T47D (cell line): ENCODE data around the genes ZNF397 and ZSCAN30.

DNA sequence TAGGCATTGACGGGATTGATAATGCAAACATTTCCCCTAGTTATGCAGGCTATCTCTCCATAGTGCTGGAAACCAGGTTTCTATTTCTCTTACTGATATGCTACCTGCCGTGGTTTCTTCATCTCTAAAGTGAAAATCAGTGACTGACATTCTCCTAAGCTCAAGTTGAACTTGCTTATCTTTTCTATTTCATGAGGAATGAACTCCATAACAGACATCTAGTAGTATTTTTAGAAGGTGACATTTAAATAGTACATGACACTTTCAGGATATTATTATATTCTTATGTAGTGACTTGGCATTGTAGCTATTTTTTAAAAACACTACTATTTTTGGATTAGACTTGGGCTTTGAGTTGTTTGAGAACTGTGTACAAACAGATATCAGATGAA is 1381.8 kb downstream of the DSC3 start:
- RRBS = no CpG with 5 or more reads among the region's 2 CpGs

DNA sequence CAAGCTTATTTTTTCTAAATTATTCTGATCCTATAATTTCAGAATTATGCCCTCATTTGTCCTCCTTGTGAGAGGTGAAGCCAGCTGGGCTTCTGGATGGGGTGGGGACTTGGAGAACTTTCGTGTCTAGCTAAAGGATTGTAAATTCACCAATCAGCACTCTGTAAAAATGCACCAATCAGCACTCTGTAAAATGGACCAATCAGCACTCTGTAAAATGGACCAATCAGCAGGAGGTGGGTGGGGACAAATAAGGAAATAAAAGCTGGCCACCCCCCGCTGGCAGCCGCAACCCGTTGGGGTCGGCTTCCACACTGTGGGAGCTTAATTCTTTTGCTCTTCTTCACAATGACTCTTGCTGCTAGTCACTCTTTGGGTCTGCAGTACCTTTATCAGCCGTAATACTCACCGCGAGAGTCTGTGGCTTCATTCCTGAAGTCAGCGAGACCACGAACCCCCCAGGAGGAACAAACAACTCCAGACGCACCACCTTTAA is 623.2 kb downstream of the DSC3 start:
- RRBS = no CpG with 5 or more reads among the region's 11 CpGs

- RRBS = no CpG with 5 or more reads among the region's 10 CpGs
Measured at GRCh38 chr18:31499253-31499672, 1.3 kb downstream of the DSG2 start.

DNA sequence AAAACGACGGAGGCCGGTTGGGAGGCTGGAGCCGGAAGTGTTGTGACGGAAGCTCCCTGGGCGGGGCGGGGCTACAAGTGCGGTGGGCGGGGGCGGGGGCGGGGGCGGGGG is 142 bp upstream of the TRAPPC8 start:
- RRBS = 0% methylated on average over 1 of the region's 12 CpGs

DNA sequence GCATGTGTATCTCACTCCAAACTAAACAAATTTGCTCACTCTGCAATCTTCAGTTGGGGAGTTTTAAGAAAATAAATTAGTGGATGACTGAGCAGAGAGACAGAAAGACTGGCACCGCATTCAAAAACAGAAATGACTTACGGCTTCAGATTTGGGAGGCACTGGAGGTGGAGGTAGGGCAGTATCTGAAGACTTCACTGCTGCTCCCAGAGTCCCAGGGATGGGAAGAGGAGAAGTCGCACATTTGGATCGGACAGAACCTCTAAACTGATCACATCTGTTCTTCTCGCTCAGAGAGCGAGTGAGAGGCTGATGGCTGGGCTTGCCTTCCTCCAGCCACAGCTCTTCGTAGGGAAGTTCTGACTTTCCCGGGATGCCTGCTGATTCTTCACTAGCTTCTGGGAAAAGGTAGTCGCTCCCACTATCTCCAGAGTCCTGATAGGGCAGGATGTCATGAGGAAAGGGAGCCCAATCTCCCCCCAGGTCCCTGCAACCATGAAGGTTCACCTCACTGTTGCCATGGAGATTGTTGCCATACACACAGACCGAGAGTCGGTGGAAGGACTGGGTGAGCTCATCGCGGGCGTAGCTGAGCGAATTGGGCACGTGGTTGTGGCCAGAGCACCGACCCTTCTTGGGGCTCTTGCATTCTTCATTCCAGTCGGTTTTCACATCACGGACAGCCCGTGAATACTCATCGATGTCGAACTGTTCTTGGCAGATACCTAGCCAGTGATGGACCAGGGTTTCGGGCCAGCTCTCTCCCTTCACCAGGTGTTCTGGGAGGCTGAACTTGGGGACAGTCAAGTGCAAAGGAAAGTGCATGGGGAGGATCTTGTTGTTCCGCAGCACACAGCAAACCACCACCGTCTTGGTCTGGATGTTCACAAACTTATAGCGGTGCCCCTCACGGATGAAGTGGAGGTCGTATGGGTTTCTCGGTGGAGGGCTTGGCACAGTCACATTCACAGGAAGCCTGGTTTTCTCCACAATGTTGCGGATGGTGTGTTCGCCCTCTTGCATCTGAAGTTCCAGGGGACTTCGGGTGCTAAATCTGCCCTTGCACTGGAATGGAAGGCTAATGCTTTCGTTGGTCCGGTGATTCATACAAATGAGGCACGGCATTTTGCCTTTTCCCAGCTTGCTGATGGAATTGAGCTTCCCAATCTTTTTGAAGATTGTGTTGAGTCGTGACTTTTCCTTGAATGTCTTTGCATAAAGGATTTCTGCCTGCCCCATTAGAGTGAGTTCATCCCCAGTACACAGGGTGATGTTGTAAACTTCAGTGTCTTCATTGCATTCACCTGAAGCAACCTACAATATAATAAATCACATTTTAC is 97.5 kb downstream of the MEP1B start:
- RRBS = no CpG with 5 or more reads among the region's 36 CpGs

DNA sequence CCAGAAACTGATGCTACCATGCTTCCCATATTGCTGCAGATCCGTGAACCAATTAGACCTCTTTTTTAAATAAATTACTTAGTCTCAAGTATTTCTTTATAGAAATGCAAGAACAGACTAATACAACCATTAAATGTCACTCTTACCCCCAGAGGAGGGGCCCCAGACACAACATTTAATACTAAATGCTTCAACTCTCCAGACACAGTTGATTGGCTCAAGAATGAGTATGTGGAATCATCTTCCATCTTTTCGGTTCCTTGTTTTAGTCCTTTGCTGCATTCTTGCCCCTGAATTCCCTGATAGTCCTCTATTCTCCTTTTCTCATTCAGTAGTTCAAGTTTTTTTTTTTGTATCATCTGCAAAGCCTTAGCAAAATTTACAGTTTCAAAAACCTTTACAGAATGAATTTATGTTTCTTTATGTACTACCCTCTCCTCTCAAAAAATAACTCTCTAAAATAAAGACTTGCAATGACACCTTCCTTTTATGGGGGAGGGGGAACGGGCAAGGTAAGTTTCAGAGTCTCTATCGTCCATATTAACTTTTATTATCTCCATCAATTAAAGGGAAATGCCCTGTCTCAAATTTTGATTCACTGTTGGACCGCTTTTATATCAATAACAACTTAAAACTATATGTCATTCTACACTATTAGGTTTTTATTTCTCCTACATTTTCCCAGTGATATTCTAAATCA is 41.9 kb downstream of the GAREM1 start:
- RRBS = no CpG with 5 or more reads among the region's 5 CpGs

DNA sequence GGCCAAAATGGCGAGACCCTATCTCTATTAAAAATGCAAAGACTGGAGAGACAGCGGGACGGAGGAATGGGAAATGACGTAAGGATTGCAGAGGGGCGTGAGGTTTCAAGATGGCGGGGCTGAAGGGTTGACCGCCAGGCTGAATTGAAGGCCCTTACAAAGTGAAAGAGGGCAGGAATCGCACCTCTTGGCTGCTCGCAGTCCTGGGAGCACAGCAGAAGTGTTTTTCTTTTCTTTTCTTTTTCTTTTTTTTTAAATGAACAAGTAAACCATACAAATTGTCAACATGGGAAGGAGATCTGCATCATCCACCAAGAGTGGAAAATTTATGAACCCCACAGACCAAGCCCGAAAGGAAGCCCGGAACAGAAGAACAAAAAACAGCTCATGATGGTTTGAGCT is 40.9 kb upstream of the GAREM1 start:
- RRBS = no CpG with 5 or more reads among the region's 11 CpGs

GRCh38 chr18:32730482-32731214 is 42.2 kb downstream of the KLHL14 start:
- RRBS = no CpG with 5 or more reads among the region's 9 CpGs

GRCh38 chr18:34822031-34822609 is 112.0 kb downstream of the DTNA start:
- RRBS = no CpG with 5 or more reads among the region's 4 CpGs

DNA sequence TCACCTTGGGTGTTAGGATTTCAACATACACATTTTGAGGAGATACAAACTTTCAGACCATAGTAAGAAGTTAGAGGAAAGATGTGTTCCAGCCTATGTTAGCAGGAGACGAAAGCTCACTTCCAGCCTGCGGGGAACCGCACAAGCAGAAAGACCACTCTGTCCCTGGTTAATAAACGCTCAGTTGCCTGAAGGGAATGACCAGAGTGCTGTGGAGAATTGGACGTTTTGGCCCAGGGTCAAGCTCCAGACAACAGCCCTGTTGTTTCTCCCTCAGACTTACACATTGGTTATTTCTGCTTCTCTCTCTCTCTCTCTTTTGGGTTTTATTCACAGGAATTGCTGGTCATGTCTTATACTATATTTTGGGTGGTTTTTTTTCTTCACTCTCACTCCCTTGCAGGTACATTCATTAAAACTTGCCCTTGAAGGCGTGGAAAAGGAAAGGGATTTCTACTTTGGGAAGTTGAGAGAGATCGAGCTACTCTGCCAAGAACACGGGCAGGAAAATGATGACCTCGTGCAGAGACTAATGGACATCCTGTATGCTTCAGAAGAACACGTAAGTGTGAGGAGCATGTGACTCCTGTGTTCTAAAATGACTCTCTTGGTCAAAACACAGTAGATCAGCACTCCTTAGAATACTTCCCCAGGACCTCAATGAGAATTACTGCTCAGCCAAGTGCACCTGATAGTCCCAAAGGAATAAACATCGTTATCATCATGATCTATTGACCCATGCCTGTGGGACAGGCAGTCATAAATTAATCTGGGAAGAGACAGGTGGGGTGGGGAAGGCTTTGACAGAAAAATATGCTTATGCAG is 90.6 kb downstream of the MAPRE2 start:
- RRBS = no CpG with 5 or more reads among the region's 11 CpGs

DNA sequence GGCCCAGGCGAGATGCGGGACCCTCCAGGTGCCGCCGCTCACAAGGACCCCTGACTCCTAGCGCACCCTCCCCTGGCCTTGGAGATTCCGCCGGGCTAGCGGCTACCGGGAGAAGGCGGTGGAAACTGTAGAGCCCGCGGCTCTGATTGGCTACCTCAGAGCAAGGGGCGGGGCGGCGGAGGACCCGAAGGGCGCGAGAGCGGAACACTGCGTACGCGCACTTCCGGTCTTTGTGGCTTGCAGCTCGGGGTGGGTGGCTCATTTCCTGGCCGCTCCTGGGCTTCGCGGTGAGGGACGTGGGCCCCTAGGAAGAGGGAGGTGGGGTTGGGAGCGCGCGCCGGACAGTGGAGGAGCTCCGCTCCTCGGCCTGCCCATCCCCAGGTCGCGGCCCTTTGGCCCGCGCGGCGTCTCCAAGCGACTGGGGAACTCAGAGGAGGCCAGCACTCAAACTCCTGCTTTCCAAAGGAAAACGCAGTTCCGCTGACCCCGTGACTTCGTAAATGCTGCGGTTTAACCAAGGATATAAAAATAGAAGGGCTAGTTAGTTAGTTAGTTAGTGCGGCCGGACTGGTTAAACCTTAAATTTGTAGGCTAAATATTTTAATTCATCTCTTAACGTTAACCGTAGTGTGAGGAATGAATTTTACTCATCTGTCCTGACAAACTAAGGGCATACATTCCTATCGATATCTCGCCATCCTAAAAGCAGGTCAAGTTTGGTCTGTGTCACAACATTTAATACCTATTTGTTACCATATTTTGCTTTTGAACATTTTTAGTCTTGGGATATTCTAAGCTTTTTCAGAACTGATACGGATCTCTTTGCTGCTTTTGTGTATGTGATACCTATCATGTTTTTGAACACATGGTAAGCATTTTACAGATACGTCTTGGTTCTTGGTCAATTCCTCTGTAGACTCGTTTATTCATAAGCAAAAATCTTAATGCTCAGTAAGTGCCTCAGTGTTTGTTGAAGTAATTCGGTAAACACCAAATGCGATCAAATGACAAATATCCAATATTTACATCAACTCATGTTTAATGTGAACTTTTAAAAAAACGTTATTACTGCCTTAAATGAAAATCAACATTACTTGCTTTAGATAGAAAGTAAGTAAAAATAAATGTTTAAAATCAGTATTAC is at the start of gene ZNF397:
Gene ZNF397 (plus strand): TSS at position 212 of the 1,144 bp plus-strand sequence.
- RRBS = 1% methylated on average over 16 of the region's 58 CpGs

DNA sequence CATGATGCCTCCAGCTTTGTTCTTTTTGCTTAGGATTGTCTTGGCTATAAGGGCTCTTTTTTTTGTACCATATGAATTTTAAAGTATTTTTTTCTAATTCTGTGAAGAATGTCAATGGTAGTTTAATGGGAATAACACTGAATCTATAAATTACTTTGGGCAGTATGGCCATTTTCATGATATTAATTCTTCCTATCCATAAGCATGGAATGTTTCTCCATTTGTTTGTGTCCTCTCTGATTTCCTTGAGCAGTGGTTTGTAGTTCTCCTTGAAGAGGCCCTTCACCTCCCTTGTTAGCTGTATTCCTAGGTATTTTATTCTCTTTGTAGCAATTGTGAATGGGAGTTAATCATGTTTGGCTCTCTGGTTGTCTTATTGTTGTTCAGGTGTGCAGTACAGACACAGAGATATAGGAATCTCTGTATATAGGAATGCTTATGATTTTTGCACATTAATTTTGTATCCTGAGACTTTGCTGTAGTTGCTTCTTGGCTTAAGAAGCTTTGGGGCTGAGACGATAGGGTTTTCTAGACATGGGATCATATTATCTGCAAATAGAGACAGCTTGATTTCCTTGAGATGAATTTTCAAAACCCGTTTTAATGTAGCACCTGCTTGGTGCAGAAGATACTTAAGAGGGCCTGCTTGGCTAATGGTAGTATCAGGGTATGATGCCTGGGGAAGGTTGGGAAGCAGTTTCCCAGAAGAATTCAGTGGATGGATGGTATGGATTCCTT is 20.6 kb downstream of the ZNF397 start:
- RRBS = no CpG with 5 or more reads among the region's 2 CpGs

GRCh38 chr18:35290111-35290888 is at the start of gene ZSCAN30:
ZSCAN30 (minus strand) TSS chr18:35290229.
- RRBS = under 1% methylated on average over 23 of the region's 42 CpGs

- RRBS = no CpG with 5 or more reads among the region's 1 CpG
Measured at GRCh38 chr18:35412517-35412944, 35.4 kb upstream of the ZNF396 start.

GRCh38 chr18:35458686-35459533 is 38.9 kb downstream of the INO80C start:
- RRBS = no CpG with 5 or more reads among the region's 5 CpGs

DNA sequence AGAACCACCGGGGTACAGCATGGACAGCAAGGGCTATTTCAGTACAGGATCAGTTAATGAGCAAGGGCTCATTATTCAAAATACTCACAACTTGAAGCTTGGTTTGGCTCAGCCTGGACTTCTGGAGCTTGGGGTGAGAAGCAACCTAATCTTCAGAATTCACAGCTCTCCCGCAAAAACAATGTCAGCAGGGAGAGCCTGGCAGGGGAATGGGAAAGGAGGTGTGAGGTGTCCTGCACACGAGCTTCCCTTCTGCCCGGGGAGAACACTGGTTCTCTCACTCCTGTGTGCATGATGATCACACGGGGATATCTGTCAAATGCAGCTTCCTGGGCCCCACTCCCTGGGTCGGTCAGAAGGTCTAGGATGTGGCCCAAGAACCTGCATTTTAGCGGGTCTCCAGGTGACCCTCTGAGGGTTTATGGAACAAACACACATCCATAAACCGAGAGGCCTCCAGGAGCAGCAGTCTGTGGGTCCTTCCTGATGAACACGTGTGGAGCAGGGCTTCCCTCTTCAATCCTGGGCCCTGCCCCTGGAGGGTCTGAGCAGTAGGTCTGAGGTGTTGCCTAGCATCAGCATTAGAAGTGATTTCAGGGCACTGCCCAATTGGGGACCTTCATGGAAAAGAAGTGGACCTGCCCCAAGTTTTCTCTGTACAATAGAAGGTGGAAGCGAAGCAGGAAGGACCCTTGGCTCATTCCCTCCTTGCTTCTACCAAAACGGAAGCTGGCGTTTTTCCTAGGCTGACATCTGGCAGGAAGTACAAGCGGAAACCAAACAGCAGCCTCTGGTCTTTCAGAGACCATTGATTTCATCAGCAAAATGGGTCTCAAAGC is 31.0 kb downstream of the INO80C start:
- RRBS = no CpG with 5 or more reads among the region's 13 CpGs

GRCh38 chr18:35498523-35498861 is 732 bp upstream of the INO80C start:
- RRBS = no CpG with 5 or more reads among the region's 11 CpGs

GRCh38 chr18:35593922-35594913 is 12.7 kb downstream of the GALNT1 start:
- RRBS = no CpG with 5 or more reads among the region's 6 CpGs

GRCh38 chr18:35689015-35689330 is 107.4 kb downstream of the GALNT1 start:
- RRBS = no CpG with 5 or more reads among the region's 1 CpG

DNA sequence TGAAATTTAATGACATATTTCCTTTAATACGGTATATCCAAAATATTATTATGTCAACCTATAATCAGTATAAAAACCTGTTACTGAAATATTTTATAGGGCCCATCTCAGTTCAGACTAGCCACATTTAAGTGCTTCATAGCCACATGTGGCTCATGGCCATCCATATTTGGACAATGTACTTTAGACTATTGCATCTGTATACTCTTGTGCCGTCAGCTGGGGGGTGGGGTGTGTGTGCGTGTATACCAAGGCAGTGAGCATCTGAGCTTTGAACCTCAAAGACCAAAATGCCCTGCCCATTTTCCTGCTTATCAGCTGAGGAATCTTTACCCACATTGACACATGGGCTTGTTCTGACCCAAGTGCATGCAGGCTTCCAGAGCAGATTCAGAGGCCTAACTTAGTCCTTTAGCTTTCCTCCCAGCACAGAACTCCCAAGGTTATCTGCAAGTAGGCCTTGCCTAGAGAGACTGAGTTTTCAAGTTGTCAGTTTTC is 11.2 kb upstream of the MOCOS start:
- RRBS = no CpG with 5 or more reads among the region's 3 CpGs